Duodenum (tissue), 1 donor: ENCODE results near the genes CAPN8 and CAPN2.

DNA sequence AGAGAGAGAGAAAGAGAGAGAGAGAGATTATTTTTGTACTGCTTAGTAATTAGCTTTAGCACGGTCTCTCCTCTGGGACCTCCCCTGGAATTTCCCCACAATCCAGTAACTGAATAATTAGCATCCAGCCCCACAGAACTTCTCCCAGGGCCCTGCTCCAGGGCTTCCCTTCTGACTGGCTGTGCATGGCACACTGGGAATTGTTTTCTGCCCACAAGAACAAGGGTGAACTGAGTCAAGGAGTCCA lies 1.3 kb downstream of the TLR5 start:
- PRO-cap, result no peak

- PRO-cap, result no peak
Measured at GRCh38 chr1:223250229-223250825, 107.3 kb upstream of the TLR5 start.

- PRO-cap, result no peak
Measured at GRCh38 chr1:223343706-223344227, 20.2 kb downstream of the SUSD4 start.

GRCh38 chr1:223362877-223363874 lies 800 bp downstream of the SUSD4 start:
- PRO-cap, result no peak

GRCh38 chr1:223487795-223488275 lies 94.6 kb downstream of the CCDC185 start:
- PRO-cap, result no peak

DNA sequence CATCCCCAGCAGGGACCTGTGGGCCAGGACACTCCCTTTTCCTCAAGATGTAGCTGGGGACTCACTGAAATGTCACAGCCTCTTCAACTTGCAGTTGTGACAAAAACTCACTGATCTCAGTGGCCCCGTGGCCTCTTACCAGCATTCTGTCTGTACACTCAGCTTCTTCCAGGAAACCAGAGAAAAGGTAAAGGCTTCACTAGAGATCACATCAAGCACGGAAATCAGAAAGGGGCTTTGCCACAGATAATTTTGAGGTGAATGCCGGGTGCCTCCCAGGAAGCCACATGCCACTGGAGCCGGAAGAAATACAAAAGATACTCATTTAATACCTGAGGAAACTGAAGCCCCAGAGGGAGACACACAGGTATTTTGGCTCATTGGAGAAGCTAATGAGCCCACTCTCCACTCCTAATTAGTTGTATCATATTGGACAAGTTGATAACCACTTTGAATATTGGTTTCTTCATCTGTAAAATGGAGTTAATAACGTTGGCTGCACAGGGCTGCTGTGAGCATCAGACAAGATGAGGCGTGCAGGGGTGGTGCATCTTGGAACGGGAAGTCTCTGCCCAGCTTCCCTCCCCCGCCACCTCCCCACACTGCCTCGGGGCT lies 122.4 kb downstream of the CCDC185 start:
- PRO-cap, result no peak

DNA sequence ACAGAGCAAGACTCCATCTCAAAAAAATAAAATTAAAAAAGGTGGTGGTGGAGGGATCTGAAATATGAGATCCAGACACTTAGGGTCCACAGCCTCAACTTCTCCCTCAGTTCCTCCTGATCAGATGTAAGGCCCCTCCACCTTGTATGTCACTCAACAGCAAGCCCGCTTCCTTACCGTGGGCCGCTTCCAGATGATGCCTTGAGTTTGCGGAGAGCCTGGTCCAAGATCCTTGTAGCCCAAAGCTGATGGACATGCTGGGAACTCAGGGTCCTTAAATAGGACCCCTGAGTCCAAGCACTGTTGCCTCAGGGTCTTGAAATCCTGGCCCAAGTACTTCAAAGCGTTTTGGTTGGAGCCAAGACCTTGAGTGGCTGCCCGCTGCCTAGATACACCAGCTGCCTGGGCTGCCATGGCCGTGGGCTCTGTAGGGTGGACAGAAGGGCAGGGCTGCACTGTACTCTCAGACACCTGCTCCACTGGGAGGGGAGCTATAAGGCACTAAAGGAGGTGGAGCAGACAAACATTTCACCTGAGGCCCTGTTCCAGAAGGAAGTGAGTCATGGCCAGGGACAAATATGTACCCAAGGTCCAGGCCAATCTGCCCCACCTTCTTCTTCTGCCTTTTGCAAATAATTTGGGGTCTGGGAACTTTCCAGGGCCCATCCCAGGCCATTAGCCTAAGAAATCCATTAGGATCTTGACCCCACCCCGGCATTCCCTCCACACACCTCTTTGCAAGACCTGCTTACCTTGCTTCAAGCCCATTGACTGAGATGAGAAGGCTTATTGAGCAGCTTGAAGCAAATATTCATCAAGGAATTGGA lies at the start of gene CAPN8:
CAPN8 (minus strand) TSS at position 469 of the 827 bp plus-strand sequence.
- PRO-cap, result unidirectional peak, minus-strand start at position 469 of the sequence

GRCh38 chr1:223712305-223713458 lies at the start of gene CAPN2:
TSS of gene CAPN2 (plus strand) at chr1:223712539.
- PRO-cap, result bidirectional peak, plus-strand start at chr1:223712592, minus-strand start at chr1:223712429; bidirectional peak, plus-strand start at chr1:223712971, minus-strand start at chr1:223712851; bidirectional peak, plus-strand start at chr1:223713009, minus-strand start at chr1:223713048

DNA sequence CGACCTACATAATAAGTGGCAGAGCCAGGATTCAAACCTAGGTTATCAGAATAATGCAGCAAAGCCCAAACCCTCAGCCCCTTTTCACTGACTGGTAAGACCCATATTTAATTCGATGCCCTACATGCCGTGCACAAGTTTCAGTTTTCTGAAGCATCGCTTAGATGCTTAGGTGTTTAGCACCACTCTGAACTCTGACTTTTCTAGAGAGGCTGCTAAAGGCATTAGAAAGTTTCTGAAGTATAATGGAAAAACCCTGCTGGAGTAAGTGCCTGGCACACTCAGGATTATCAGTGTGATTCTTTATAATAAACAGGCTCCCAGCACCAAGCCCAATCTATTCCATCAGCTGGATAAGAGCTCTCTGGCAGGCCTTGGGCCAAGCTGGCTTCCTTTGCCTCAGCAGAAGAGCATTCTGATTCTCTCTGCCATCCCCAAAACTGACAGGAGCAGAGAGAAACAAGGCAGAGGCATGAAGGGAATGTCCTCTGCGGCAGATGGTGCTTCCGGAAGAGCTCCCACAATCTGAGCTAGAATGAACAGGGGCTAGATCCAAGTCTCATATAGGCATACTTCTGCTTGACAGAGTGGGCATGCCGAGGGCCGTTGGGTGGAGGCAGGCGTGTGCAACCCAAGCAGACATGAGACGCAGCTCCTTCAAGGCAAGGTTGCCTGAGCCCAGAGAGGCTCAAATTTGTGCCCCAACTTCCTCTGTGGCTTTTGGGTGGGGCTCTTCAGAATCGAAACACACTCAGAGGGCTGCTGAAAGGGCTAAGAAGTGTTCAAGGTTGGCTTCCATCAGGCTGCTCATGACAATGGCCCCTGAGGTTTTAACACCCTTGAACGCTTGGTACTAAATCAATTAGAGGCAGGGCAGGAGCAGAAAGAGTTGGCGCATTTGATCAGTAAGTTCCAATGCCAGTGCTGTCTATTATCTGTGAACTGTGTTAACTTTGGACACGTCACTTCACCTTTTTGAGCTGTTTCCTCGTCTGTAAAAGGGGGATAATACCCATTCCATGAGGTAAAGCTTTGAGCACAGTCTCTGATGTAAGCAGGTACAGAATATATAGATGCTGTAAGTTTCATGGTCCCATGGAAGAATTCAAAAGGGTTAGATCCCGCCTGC lies 4.1 kb downstream of the CAPN2 start:
- PRO-cap, result no peak

DNA sequence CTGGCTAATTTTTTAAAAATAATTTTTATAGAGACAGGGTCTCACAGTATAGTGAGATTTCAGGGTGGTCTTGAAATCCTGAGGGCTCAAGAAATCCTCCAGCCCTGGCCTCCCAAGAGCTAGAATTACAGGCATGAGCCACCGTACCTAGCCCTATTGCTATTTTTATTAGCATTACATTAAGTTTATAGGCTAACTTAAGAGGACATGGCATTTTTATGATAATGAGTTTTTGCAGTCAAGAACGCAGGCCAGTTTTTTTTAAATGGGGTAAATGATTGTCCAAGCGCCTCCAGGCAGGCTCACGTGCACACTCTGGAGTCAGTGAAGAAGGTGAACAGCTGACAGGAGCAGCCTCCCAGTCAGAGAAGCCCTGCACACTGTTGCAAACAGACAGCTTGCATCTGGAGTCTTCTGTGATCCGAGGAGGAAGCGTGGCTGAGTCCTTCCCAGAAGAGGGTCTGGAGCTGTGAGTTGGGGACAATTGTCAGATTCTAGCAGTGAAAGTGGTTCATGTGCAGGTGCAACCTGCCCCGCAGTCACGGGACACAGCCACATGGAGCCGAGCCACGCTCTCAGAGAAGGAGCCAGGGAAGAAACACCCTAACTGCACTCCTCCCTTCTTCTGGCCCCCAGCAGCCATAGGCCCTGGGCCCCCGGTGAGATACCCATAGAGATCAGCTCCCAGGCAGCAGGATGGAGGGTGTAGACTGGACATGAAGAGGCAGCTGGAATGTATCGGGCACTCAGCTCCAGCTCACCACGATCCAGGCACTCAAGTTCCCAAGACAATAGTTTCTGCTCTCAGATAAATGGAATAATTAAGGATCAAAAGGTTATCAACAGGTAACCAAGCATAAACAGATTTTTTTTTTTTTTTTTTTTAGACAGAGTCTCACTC lies 26.2 kb downstream of the CAPN2 start:
- PRO-cap, result unidirectional peak, plus-strand start at position 324 of the sequence

GRCh38 chr1:223750656-223751090 lies 38.3 kb downstream of the CAPN2 start:
- PRO-cap, result no peak

DNA sequence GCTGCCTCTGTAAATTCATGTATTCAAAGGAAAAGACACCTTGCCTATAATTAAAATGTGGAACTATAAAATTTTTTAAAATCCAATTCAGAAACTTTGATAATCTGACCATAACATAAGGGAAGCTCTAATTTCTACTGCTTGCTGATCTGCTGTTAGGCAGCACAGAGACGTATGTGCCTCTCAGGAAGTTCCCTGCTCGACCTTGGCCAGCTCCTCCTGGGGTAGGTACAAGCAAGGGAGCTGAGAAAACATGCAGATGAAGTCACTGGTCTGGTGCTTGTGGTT lies 63.5 kb downstream of the CAPN2 start:
- PRO-cap, result no peak

DNA sequence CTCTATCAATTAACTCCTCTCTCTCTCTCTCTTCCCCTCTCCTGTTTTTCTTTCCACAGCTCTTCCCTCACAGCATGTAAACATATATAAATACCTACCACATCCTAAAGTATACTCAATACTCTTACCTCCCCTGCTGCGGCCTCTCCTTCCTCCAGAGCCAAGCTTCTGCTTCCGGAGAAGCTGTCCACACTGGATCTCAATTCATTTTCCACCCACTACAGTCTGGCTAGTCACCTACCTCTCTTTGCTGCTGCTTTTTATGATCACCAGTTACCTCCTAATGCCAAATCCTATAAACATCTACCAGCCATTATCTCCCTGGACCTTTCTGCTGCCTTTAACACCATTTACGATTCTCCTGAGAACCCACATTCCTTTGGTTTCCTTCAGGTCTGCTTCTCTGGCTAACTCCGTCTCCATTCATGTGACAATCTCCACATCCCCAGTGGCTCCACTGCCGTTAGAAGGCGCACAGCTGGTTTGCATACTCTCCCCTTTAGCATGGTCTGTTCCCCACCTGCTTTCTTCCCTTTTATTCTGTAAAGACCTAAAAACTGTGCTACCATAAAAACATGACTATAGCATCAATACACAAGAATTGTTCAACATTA lies 64.9 kb downstream of the CAPN2 start:
- PRO-cap, result no peak

DNA sequence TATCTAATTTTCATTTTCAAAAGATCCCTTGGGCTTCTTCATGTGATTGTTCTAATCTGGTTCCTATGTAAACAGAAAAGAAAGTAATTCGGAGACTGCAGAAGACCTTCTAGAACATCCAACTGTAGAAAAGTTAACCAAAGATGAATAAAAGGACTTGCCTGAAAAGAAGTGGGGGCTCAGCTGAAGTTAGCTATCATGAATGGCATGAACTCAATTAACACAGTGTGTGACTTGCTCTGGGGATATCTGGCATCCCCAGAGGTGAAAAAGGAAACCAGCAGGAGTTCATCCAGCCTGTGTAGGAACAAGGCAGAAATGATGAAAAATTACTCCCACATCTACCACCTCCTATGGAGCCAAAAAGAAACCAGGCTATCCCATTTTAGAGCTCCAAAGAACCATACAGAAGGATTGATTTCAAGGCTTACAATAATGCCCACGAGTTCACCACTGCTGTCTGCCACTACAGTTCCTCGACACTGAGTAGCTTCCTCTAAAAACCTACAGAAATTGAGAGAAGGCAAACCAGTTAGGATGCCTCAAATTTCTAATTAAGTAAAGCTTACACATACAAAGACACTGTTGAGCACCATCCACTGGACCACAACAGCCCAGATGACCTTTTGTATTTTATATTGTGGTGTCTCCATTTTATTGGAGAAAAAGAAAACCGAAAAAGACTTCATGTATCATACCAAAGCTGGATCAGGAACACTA lies 25.2 kb downstream of the TP53BP2 start:
- PRO-cap, result no peak

DNA sequence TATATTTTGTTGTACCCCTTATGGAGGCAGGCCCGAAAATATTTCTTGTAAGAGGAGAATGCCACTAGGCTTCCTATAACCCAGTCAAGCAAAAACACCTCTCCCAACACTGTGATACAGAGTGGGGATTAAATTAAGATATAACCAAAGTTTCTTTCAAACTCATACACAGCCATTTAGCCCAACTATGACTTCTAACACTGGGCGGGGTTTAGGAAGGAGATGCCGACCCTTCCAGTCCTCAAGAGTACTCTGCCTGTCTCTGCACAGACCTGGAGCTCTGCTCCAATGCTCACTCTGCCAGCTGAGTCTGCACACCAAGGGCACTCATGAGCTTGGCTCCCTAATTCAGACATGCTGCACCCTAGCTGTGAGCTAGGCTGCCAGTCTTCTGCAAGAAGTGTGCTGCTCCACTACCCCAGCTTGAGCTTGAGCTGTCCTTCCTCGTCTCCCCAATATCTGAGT lies 13.3 kb downstream of the TP53BP2 start:
- PRO-cap, result no peak

- PRO-cap, result unidirectional peak, plus-strand start at chr1:223836809
Measured at GRCh38 chr1:223836509-223836896, 9.2 kb downstream of the TP53BP2 start.

- PRO-cap, result no peak
Measured at GRCh38 chr1:223849113-223849909, 3.6 kb upstream of the TP53BP2 start.

GRCh38 chr1:223860020-223860627 lies 14.4 kb upstream of the TP53BP2 start:
- PRO-cap, result no peak

- PRO-cap, result no peak
Measured at GRCh38 chr1:224012326-224013127, 101.4 kb upstream of the FBXO28 start.

DNA sequence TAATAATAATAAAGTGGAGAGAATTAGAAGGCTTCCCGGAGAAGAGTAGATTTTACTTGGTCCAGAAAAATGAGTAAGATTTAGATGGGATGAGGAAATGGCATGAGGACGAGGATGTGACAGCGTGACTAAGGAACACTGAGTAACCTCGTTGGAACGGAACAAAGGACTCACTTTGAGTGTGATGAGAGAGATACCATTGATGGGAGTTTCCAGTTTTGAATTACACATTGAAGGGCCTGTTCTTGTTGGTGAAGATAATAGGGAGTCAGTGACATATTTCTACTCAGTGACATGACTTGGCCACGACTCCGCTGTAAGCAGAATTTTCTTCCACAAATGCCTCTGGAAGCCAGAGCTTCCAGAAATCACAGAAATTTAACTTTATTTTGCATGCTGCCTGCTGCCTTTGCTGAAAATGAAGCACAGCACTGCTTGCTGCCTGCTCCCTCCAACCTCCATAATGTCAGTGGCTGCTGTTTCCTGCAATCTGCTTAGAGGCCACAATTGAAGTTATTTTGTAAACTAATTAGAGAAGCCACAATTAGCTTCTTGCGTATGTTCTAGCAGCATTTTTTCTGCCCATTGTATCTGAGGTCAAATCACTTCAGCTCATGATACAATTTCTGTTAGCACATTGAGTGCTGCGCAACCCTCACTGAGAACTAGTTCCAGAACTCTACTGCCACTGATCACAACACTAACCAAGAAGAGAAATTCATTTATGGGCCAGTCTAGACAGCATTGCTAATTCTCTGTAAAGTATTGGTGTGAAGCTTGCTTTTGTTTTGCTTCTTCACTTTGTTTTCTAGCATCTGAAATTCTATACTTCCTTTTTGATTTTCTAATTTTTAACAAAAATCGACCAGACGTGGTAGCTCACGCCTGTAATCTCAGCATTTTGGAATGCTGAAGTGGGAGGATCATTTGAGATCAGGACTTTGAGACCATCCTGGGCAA lies 33.5 kb upstream of the FBXO28 start:
- PRO-cap, result no peak